Bronchus fibroblast of lung (primary cell): ENCODE results near the gene ITGBL1.

GRCh38 chr13:99281296-99282404, 23.5 kb upstream of the GPR18 start:
- RAMPAGE, long total RNA, result no peak

DNA sequence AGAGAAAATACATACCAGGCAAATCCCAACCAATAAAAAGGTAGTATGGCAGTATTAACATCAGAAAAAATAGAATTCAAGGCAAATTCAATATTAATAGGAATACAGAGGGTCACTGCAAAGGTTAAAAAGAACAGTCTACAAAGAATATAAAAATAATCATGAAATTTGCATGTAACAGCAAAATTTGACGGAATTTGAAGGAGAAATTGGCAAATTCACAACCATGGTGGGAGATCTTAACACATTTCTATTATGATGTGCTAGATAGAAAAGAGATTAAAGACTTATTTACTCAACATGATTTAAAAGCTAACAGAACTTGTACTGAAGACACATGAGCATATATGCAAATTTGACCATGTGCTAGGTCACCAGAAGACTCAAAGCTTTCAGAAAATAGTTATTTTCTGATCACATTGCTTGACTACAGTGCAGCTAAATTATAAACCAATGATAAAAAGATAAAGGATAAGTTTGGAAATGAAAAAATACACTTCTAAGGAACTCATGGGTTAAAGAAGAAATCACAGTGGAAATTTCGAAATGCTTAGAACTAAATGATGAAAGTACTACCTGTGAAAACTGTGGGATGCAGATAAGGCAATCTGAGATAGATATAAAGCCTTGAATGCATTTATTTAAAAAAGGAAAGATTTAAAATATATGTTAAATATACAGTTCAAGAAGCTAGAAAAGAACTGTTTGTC, 9.2 kb downstream of the GPR183 start:
- RAMPAGE, long total RNA, result no peak

GRCh38 chr13:99302961-99303480, 4.2 kb downstream of the GPR183 start:
- RAMPAGE, long total RNA, result no peak

GRCh38 chr13:99383922-99384390, 76.8 kb upstream of the GPR183 start:
- RAMPAGE, long total RNA, result no peak

- RAMPAGE, long total RNA, result no peak
Measured at GRCh38 chr13:99406501-99407325, 94.6 kb upstream of the TM9SF2 start.

GRCh38 chr13:99524721-99525487, 23.6 kb downstream of the TM9SF2 start:
- RAMPAGE, long total RNA, result no peak

DNA sequence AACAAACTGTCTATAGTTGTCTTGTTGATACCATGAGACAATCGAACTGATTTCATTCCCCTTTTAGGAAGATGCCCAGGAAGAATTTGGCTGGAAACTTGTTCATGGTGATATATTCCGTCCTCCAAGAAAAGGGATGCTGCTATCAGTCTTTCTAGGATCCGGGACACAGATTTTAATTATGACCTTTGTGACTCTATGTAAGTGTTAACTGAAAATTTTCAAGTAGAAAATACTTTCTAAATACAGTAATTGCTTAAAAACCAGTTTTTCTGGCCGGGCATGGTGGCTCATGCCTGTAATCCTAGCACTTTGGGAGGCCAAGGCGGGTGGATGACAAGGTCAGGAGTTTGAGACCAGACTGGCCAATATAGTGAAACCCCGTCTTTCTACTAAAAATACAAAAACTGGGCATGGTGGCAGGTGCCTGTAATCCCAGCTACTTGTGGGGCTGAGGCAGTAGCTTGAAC, 42.6 kb downstream of the TM9SF2 start:
- RAMPAGE, long total RNA, result no peak

GRCh38 chr13:99724677-99725449, 118.4 kb downstream of the CLYBL start:
- RAMPAGE, long total RNA, result no peak

DNA sequence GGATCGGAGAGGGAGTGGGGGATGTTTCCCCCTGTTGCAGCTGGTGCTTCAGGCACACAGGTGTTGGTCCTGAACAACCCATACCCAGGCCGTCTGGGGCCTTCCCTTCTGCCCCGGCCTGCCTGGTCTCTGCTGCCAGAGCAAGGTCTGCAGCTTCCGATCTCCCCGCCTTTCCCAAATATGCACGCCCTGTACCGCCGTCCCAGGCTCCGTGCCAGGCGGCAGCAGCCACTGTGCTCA, 48.6 kb downstream of the ZIC5 start:
- RAMPAGE, long total RNA, result no peak

GRCh38 chr13:99970742-99970977, 907 bp downstream of the ZIC5 start:
- RAMPAGE, long total RNA, result no peak

DNA sequence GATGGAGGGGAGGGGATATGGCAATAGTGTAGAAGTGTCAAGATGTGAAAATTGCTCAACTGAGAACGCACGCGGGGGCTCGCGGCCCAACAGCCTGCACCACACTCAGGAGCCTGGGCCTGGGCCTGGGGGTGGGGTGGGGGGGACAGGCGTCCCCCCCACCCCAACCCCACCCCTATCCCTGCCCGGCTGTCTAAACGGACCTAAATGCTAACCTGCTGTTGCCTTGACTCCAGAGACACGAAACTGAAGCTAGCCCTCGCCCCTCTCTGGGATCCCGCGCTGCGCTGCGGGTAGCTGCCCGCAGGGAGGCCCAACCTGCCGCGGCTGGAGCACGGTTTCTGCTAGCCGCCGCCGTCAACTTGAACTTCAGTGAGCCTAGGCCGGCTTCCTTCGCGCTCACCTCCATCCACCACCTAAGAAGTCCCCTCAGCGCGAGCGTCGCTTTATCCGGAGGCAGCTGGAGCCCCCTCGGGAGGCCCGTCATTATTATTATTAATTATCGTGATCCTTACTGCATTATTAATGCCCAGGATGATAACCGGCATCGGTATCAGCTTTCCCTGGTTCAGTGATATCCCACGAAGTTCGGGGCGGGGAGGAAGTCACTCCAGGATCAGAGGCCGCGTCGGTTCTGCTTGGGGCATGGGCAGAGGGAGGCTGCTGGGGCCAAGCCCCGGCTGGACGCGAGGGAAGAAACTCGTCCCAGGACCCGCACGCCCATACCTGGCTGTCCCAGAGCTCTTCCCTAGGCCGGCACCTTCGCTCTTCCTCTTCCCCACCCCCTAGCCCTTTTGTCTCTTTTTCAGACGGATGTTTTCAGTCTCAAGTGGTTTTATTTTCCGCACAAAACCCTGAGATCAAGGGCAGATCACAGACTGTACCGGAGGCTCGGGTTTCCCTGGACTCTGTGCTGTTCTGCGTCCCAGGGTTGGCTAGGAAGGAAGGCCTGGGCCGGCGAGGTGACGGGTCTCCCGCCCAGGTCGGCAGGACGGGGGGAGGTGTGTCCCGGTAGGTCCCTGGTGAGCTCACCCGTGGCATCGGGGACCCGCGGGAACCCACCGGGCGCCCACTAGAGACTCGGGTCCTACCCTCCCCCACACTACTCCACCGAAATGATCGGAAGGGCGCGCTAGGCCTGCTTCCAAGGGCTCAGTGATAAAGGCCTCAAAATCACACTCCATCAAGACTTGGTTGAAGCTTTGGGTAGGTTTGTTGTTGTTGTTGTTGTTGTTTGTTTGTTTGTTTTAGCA, 7.6 kb downstream of the ZIC2 start:
- RAMPAGE, long total RNA, result no peak

GRCh38 chr13:100502389-100502718, 86.2 kb downstream of the GGACT start:
- RAMPAGE, long total RNA, result no peak

DNA sequence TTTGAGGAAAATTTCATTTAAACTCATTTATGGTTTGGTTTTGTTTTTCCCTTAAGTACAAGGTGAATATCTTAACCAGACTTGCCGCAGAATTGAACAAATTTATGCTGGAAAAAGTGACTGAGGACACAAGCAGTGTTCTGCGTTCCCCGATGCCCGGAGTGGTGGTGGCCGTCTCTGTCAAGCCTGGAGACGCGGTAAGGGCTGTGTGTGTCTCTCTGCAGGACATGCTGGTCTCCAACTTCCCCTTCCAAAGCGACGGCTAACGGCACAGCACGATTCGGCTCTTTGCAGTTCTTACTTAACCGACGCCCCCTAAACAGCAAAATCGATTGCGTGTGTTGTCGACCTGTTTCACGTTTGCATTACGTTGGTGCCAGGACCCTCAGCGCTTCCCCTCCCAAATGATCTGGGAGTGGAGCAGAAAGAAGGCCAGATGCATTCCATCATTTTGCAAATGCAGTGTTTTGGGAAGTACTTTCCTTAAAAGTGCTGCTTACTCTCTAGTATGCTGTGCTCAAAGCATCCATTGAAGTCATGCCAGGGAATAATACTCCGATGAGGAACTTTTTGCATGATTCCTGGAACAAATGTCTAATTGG, 73.1 kb downstream of the GGACT start:
- RAMPAGE, long total RNA, result no peak

- RAMPAGE, long total RNA, result no peak
Measured at GRCh38 chr13:100523424-100524384, 64.9 kb downstream of the GGACT start.

DNA sequence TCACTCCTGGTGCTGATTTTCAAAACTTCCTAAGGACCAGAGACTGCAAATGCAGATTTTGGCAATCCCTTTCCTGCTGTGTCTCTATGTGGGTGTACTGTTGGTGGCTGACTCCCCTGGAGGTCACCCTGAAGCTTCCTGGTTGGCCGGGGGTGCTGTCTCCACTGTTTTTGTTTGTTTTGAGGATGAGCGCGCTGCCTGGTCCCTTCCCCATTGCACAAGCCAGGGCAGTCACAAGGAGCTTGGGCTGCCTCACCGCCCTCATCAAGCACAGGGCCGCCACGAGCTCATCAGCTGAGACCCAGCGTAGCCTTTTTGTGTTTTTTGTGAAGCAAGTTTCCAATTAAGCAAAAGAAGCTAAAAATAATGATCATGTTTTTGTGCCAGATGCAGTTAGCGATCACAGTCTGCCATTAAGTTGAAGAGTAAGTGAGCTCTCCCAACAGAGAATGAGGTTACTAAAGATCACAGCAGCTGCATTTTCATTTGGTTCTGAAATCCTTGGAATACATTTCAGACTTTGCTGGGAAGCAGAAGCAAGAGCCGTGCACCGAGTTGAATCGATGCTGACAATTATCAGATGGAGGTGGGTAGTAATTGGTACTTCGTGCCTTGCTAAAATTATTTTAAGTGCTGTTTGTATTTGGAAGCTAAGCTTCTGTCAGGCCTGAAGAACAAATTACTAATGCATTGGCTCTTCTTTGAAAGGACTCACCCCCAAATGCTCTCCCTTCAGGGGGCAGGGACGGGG, 57.8 kb downstream of the GGACT start:
- RAMPAGE, long total RNA, result no peak

DNA sequence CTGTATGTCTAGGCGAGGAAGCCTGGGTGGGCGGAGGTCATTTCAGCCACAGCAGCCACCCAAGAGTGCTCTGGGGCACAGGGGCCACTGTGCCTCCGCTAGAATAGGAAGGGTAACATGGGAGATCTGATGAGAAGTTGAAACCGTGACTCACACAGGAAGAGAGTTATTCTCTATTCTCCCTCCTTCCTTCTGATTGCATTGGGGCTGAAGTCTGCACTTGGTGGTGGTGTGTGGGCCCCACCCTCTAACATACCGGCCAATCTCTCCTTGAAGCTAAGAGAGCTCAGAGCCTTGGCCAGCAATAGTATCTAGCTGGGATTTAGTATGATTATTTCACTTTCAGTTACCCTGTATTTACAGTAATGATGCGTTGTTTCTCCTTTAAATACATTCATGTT, 20.3 kb upstream of the GGACT start:
- RAMPAGE, long total RNA, result no peak

DNA sequence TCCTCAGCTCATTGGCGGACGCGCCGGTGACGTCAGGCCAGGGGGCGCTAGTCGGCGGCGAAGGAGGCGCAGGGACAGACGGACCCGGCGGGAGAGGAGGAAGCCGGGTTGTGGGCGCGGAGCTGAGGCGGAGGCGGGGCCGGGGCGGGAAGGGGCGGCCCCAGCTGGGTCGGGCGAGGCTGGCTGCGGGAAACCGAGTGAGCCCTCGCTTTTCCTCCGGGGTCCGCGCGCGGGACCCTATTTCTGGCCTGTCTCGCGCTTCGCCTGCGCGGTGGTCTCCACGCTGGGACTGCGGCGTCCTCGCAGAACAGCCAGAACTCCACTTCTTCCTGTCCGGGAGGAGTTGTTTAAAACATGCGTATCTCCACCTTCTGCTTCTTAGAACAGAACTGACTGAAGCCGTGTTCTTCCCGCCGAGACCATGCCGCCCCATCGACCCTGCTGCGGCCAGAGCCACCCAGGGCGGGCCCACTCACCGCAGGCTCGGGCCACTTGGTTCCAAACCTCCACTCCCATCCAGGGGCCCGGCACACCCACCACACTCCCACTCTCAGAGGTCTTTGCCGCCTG, 474 bp upstream of the TMTC4 start:
- RAMPAGE, long total RNA, result no peak

DNA sequence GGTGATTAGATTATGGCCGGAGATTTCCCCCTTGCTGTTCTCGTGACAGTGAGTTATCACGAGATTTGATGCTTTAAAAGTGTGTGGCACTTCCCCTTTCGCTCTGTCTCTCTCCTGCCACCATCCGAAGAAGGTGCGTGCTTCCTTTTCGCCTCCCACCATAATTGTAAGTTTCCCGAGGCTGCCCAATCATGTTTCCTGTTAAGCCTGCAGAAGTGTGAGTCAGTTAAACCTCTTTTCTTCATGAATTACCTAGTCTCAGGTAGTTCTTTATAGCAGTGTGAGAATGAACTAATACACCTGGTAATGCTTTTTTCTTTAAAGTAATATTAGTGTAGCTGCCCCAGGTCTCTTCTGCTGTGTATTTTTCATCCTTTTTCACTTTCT, 9.4 kb upstream of the NALCN start:
- RAMPAGE, long total RNA, result no peak

- RAMPAGE, long total RNA, result no peak
Measured at GRCh38 chr13:101452187-101453037, at the start of gene ITGBL1. Gene ITGBL1 (plus strand): TSS chr13:101452675.

DNA sequence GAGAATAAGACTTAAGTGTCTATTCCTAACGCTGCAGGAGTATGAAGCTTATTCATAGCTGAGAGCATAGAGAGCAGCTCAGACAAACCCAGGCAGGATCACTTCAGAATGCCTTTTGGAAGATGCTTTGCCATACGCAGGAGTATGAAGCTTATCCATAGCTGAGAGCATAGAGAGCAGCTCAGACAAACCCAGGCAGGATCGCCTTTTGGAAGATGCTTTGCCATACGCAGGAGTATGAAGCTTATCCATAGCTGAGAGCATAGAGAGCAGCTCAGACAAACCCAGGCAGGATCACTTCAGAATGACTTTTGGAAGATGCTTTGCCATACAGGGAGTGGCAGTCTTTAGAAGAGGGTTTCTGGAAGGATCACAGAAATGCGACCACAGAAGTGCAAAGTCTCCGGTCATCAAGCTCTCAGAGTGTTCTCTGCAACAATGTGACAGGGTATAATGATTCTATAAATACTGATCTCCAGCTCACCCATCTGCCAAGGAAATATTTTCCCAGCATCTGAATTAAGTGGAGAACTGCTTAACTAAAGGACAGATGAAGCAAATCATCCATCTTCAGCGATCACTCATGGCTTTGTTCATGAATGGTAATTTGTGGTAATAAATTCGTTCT, 94.7 kb upstream of the FGF14 start:
- RAMPAGE, long total RNA, result no peak